Metastatic Pancreatic Carcinoma in the Ovary (tissue), 1 donor: ENCODE measurements around a stretch of chr21.

DNA sequence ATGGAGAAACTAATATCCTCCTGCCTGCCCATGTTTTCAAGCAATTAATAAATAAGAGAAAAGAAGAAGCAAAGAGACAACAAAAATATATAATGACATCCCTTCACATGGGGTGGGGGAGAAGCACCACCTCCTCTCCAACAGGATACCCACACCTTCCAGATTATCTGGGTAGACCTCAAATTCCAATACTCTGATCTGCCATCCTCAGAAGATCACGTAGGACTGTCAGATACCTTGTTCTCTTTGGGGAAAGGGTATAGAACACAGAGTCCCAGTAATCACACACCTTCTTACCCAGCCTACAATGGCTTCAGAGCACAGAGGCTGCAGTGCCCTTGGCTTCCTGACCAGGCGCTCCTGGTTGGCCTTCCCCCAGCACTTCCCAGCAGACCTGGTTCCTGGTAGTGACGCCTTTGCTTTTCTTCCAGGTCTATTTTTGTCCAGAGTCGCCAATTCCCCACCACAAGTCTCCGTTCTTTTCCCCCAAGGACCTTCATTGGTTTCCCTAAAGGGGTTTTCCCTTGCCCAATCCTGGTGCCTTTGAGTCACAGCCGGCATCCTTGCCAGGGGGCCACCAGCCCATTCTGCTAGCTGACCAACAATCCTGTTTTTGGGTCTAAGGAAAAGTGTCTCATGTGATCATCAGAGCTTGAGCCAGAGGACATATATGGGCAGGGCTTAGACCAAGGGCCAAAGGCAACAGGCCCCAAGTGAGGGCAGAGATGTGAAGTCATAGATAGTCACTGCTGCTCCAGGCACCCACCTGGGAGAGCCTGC is 84.7 kb downstream of the KCNJ15 start:
- PRO-cap, result no peak

DNA sequence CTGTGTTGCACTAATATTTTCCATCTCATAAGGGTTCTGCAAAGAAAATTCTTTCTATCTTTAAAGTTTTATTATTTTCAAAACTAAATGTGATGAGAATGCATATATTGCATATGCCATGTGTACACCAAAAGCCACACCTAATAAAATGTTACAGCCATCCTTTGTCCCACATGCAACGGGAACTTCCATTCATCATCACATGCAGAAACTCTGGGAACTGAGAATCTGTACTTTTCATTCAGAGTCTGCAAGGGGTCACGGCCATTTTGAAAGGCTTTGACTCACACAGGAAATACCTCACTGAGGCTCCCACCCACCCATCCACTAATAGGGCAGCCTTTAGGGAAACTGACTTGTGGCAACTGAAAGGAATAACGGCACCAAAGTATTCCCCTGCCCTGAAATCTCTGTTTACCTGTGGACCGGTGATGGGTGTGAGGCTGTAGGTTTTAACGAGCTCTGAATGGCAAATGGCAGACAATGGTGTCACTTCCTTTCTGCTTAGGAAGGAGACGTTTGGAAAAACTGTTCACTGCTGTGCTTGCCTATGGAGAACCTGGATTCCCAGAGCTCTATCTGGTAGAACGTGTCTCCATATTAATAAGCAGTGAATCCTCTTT is 37.8 kb downstream of the ERG start:
- PRO-cap, result no peak

GRCh38 chr21:38489530-38490311 is 8.6 kb downstream of the ERG start:
- PRO-cap, result no peak

DNA sequence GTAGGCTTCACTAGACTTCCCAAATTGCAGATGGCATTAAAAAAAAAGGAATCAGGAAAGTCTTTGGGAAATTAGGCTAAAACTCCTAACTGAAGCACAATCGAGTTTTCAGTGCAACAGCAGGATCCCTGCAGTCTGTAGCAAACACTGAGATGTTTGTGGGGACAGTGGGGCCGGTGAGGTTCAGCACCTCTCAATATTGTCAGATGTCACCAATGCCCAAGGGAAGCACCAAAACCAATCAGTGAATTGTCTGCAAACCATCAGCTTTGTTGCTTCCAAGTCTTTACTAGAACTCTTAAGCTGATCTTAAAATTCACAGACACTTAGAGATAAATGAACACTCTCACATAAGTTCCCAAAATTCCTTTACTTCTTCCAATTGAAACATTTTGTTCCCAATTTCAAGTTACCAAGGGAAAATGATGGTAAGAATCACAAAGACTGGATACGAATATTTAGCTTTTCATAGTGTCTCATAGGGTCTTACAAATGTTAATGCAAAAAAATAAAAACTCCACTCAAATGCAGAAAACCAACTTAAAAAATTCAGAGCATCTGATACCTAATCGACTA is 2.5 kb downstream of the ERG start:
- PRO-cap, result no peak

- PRO-cap, result no peak
Observed at GRCh38 chr21:38809093-38809920, 3.6 kb downstream of the ETS2 start.

DNA sequence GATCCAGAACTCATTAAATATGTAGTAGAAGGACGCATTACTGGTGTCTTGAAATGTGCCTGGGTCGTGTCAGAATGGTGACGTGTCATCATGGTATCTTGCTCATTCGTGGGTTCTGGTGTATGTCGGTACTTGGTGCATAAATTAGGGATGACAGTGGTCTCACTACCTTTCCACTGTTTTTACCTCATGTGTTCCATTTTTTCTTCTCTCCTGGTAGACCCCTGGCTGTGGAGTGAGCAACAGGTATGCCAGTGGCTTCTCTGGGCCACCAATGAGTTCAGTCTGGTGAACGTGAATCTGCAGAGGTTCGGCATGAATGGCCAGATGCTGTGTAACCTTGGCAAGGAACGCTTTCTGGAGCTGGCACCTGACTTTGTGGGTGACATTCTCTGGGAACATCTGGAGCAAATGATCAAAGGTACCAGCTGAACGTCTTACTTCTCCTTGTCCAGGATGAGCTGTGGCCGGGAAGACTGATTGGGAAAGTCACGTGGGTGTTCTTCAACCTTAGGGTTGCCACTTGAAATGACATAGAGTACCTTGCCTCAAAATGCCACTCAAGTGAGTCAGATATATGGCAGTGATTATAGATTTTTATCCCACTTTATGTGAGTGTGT is 8.9 kb downstream of the ETS2 start:
- PRO-cap, result no peak

- PRO-cap, result no peak
Observed at GRCh38 chr21:38821912-38822371, 16.2 kb downstream of the ETS2 start.

DNA sequence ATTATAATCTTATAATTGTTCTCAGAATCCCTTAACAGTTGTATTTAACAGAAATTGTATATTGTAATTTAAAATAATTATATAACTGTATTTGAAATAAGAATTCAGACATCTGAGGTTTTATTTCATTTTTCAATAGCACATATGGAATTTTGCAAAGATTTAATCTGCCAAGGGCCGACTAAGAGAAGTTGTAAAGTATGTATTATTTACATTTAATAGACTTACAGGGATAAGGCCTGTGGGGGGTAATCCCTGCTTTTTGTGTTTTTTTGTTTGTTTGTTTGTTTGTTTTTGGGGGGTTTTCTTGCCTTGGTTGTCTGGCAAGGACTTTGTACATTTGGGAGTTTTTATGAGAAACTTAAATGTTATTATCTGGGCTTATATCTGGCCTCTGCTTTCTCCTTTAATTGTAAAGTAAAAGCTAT is 17.6 kb downstream of the ETS2 start:
- PRO-cap, result no peak

GRCh38 chr21:38880242-38880668 is 74.5 kb downstream of the ETS2 start:
- PRO-cap, result no peak

DNA sequence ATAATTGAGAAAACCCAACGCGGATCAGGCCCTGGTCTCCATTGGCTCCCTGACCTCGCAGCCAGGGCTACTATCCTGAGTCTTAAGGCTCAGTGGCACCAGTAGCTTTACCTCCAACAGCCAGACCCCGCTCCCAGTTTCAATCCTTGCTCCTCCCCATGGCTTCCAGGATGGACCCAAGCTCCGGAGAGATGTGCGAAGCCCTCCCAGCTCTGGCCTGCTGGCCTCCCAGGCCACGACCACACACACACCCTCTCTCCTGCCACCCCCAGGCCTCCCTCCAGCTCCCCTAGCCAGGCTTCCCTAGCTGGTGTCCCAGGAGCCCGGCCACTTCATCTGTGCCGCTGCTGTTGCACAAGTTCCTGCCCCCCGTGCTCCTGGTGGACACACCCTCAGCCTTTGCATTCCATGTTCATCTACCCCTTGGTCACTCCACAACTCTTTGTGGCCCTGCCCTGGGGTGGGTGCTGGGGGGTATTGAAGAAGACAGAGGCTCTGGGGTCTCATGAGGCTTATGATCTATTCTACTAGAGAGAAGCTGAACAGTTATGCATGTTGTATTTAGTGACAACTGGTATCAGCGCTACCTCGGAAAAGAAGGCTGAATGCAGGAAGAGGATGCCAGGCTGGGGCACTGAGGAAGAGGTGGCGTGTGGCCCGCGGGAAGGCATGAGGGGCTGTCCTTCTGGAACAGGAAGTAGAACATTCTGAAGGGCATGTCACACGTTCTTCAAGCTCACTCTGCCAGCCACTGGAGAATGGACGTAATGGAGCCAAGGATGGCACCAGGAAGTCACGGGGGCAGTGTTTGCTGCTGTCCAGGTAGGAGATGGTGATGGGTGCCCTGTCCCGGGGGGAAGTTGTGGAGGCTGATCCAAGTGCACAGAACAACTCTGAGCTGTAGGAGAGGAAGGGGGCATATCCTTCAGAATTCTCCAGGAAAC is 172.5 kb downstream of the PSMG1 start:
- PRO-cap, result no peak

- PRO-cap, result no peak
Observed at GRCh38 chr21:39086870-39087680, 96.2 kb downstream of the PSMG1 start.

- PRO-cap, result bidirectional peak, plus-strand start at chr21:39183936, minus-strand start at chr21:39183826
Observed at GRCh38 chr21:39183689-39184534, 661 bp upstream of the PSMG1 start.

DNA sequence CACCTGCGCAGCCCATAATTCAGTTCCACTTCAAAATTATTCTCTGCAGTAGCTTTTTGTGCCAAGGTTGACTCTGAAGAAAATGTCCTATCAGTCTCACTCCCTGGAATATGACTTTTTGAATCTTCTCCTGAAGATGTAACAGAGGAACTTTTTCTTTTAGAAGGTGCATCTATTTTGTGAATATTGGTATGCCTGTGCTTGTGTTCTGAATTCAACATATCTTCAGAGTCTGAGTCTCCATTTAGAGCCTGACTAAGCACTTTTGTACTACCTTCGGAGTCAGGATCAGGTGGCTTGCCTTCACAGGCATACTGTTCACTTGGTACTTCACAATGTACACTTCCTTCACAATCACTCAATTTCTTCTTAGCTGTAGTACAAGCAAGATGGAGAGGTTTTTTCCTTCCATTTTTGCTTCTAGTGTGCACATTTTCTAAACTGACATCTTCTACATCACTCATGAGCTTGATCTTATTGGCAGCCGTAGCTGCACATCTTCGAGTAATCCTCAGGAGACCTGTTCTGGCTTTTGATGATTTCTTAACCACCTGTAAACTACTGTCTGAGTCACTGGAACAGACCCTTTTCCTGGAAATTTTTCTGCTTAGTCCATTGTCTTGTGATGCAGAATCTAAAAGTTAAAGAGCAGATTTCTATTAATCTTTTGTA is 13.7 kb upstream of the PSMG1 start:
- PRO-cap, result no peak

DNA sequence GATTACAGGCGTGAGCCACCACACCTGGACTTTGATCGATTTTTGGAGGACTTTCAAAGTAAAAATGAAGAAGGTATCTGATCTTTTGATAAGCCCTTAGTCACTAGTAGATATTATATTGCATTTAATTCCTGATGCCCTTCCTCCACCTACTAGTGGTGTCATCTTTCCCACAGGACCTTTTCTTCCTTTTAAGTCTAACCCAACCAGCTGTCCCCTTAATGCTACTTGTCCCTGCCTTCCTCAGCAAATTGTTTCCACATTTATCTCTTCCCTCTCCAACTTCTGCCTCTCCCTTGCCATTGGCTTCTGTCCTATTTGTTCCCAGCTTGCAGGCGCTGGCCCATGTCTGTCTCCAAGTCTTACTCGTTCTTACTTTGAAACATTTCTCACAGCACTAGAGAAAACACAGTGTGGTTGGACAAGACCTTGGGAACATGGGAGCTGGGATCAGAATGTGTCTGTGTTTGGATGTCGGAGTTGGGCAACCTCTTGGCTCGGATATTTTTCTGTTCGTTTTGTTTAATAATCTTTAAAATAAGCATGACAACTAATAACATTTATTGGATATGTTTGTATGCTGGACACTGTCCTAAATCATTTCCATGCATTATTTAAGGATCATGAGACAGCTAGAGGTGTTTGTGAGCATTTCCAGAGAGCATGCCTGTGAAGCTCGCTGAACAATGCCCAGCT is 5.7 kb upstream of the BRWD1 start:
- PRO-cap, result no peak

DNA sequence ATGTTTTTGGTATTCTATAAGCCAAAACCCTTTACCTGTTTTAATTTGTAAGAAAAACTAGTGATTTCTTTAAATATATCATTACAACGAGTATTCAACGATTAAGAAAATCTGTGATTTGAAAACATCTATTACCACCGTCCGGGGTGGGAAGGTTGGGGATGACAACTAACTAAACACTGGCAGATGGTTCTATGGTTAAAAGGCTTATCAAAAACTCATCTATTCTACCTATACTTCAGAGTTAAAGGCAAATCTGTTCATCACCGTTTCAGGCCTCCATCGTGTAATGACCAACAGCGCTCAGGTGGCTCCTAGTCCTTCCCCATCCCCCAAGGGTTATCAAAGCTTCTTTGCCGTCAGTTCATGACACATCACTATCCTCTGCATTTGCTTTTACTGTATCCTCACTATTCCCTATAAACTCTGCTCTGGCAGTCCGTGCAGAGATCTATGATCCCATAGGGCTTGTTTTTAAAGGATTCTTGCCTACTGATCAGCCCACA is 8.3 kb downstream of the HMGN1 start:
- PRO-cap, result no peak

- PRO-cap, result no peak
Observed at GRCh38 chr21:39444798-39445162, 798 bp downstream of the LCA5L start.

DNA sequence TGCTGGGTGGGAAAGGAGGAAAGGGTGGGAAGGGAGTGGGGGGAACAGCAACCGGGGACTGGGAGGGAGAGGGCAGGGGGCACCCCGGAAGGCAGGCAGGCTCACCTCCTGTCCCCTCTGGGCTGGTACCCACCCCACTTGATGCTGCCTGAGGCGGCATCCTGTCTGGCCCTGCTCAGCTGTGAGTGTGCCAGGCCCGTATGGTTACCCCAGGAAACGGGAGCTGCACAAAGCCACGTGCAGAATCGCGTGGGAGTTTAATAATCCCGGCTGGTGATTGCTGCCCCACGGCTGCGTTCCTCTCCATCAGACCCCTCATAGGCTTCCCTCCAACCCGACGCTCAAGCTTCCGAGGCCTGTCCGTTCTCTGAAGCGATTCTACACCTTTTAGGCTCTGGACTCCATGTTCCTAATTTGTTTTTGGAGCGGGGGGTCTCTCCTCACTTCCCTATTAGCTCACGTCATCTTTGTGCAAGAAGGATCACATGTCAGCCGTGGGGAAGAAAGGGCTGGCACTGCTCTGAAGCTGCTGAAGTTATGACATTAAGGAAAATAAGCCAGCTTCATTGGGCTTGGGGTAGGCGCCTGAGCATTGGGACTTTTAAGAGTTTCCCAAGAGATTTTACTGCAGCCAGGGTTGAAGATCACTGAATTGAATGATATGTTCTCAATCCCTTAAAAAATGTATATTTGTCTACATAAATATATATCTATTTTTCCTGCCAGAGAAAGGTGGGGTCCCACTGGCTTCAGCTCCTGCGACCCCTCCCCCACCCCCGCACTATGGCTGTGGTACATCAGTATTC is 1.1 kb upstream of the B3GALT5 start:
- PRO-cap, result no peak

GRCh38 chr21:40049148-40049703 is 182.0 kb downstream of the PCP4 start:
- PRO-cap, result no peak

DNA sequence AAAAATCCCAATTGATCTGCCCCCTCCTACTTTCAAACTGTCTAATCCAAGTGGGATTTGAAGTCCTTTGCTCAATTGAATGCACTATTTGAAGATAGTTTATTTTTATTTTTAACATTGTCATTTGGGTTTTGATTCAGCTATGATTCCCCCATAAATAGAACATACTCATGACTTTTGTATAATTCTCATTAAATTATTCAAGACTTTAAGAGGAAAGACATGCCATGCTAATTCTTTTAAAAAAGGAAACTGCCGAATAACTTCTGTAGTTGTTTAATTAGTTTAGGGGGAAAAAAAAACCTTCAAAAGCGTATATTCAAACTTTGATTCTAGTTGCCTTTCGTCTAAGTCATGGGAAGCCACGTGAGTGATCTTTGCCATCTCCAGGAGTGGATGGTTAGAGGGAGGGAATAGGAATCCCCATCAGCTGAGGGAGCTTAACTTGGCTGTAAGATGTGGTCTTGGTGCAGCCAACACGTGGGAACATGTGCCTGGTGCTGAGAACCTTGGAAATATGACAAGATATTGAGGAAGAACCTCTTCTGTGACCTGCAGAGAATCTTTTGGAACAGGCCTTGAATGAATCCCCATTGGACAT is 1.6 kb downstream of the BACE2 start:
- PRO-cap, result no peak

DNA sequence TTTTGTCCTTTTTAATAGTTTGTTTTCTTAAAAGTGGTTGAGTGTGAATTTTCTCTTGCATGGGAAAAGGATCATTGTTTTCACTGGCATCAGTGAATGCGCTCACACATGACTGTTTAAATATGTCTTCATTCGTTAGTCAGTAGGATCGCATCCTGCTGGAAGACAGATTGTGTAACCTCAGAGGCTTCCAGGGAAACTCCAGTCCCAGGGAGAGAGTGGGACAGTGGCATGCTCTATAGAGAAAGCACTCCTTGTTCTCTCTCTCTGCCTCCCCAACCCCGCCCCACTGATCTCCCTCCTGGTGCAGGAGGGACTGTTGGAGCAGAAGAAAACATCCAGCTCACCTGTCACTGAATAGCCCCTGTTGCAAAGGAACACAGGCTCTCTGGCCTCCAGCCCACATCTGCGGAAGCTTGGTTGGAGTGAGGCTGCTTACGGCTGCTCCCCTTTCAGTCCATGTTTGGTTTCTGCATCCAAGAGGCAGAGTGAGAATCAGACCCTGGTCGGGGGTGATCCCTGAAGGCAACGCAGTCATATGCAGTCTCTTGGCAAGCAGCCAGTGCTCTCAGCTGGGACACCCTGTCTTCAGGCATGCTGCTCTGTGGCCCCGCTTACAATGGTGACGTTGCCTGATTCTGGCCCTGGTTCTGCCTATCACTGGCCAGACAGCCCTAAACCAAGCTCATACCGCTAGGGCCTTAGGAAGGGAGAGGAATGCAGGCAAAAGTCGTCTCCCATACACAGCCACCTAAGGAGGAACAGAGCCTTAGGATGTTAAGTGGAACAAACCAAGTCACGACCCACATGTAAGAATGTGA is 39.6 kb downstream of the BACE2 start:
- PRO-cap, result no peak